Choroid plexus epithelial cell (primary cell): Measurements from ENCODE around the genes USP6NL and NUDT5.

- RRBS, result 7% methylated on average over 9 of the region's 26 CpGs
Measured at GRCh38 chr10:10798088-10799168, 219.2 kb upstream of the CELF2 start.

- RRBS, result no CpG with 5 or more reads among the region's 16 CpGs
Measured at GRCh38 chr10:11179156-11180211, 161.8 kb downstream of the CELF2 start.

GRCh38 chr10:11191281-11191711 is 173.6 kb downstream of the CELF2 start:
- RRBS, result no CpG with 5 or more reads among the region's 7 CpGs

DNA sequence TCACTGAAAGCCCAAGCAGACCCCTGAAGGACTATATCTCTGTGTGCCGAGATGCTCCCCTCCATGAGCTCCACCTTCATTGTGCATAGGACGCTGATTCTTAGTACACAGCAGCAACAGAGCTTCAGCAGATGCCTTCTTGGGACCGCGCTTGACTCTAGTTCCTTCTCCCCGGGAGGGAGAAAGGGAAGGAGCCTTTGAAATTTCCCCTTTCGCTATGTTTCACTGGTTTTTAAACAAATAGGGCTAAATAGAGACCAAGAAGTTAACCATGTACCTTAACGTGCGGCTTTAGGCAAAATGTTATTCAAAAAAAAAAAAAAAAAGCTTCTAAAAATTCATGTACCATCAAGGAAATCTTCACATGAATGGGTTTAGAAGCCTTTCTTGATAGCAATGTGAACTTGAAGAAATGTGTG is 225.4 kb downstream of the CELF2 start:
- RRBS, result no CpG with 5 or more reads among the region's 8 CpGs

DNA sequence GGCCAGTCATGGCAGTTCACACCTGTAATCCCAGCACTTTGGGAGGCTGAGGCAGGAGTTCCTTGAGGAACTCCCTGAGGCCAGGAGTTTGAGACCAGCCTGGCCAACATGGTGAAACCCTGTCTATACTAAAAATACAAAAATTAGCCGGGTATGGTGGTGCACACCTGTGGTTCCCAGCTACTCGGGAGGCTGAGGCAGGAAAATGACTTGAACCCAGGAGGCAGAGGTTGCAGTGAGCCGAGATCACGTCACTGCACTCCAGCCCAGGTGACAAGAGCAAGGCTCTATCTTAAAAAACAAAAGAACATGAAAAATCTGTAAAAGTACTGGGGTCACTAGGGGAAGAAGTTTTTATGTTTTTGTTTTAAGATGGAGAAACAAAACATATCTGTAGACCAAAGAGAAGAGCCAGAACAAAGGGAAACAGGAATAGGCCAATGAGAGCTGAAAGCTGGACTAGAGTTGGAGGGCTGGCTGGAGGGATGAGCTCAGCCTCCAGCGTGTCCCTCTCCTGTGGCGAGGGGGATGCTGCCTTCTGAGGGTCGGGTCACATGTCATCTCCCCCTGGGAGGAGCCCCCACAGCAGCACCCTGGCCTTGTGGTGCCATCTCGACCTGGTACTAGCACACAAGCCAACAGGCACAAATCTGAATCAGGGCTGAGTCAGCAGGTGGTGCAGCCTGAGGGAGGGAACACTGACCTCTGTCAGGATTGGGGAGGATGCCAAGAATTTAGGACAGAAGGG is 280.2 kb downstream of the CELF2 start:
- RRBS, result no CpG with 5 or more reads among the region's 8 CpGs

DNA sequence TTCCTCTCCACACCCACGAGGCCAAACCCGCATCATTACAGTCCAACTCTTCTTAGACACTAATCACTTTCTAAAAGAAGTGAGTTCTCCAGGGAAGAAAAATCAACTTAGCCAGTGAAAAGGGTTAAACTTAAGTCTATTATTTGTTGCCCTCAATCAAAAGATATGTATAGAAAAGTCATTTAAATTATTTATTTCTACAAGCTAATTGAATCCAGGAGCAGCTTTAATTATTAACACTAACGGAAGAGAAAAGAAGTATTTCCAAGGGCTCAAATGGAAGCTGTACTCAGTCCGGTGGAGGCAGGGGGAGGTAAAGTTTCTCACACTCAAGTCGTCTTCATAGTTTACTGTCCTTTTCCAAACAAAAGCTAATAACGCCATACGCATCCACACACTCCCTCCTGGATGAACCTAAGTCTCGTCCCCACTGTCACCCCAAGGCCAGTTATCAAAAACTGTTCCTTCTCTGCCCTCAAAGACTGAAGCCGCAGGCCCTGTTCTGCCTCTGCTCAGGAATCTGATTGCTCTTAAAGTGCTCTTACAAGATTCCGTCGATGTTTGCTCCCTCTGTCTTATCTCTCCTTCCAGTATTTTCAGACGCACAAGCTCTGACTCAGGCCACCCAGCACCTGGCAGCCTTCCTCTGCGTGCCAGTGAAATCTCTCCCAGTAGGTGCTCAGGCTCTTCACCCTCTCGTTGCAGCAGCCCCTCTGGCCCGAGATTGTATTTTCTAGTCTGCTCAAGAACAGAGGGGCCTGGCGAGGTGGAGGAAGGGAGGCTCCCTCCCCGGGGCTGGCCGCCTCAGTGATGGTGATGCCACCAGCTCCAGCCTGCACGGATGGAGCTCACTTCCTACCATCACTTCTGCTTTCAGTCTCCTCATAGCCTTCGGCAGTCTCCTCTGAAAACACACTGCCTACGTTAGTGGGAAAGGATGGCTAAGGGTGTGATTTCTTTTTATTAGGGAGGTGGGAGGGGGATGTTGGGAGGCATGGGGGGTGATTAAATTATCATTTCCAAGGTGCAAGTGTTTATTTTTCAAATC is 276.4 kb downstream of the USP6NL start:
- RRBS, result no CpG with 5 or more reads among the region's 21 CpGs

DNA sequence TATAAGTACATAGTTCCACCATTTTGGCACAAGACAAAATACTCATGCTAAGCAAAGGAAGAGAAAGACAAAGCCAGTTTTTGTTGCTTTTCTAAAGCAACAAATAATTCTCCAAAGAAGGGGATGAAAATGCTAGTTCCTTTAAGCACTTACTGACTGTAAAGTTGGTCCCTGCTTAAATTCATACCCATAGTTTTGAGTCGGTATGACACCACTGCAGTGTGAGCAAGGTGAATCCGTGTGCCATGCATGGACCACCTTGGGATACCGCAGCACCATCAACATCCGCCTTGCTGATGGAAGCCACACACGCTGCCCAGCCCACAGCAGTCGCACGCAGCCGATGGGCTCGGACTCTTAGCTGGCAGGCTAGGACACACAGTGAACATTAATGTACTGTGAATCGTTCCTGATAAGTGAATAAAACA is 275.6 kb downstream of the USP6NL start:
- RRBS, result no CpG with 5 or more reads among the region's 10 CpGs

GRCh38 chr10:11336458-11337212 is 274.8 kb downstream of the USP6NL start:
- RRBS, result no CpG with 5 or more reads among the region's 12 CpGs

DNA sequence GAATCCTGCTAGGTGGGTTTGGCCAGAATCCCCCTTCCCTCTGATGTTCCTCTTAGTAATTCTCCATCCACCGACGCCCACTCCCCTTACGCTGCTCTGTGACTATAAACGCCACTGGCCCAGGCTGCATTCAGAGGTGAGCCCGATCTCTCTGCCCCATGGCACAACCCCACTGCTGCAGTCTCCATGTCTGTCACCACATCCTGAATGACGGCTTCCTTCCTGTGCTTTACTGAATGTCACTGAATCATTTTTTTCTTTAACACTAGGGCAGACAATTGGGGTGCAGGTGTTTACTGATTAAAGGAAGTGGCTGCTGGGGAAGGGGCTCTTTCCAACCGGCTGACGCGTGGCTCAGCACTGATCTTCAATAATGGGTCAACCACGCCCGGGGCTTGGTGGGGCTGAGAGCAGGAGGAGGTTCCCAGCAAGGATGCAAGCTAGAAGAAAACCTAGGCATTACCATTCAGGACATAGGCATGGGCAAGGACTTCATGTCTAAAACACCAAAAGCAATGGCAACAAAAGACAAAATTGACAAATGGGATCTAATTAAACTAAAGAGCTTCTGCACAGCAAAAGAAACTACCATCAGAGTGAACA is 208.3 kb downstream of the USP6NL start:
- RRBS, result 80% methylated on average over 2 of the region's 11 CpGs

GRCh38 chr10:11610746-11611721 is at the start of gene USP6NL:
Gene USP6NL, minus strand, starts transcription at chr10:11611650.
- RRBS, result 2% methylated on average over 60 of the region's 110 CpGs

GRCh38 chr10:11625078-11625465 is 13.6 kb upstream of the USP6NL start:
- RRBS, result no CpG with 5 or more reads among the region's 4 CpGs

- RRBS, result no CpG with 5 or more reads among the region's 18 CpGs
Measured at GRCh38 chr10:11736771-11737204, 5.4 kb upstream of the ECHDC3 start.

DNA sequence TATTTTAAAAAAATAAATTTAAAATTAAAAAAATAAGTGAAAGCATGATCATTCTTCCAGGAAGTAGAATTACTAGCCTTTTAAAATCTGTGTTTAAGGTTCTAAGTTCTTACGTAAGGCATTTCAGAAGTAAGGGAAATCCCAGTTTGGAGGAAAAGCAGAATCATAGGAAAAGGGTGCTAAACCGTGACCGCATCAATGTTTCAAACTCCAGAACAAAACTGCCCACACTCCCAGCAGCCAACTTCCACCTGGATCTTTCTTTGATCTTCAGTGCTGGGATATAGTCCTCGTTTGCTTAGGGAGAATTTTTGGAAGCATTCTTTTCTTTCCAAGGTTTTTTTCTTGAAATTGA is 8.8 kb downstream of the PROSER2 start:
- RRBS, result no CpG with 5 or more reads among the region's 4 CpGs

DNA sequence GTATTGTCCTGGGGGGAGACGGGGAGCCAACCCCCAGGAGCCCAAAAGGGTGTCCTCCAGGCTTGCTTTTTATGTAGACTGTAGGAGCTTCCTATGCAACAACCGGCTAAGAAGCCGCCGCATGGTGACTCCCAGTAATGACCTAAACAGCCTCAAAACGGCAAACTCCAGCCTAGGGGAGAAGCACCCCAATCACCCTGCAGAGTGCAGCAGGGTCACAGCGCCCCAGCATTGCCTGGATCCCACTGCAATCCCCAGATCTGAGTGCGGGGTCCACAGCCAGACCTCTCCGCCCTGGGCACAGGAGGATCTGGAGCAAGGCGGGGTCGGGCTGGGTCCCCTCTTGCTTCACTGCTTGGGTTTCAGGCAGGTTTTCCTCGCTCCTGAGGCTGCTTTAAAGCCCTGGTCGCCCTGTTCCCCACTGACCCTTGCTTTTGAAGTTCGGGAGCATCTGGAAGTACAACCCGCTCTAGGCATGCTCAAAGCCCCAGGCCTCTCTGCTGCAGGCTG is 52.1 kb downstream of the PROSER2 start:
- RRBS, result no CpG with 5 or more reads among the region's 14 CpGs

- RRBS, result no CpG with 5 or more reads among the region's 6 CpGs
Measured at GRCh38 chr10:12035089-12035473, 7.5 kb downstream of the UPF2 start.

DNA sequence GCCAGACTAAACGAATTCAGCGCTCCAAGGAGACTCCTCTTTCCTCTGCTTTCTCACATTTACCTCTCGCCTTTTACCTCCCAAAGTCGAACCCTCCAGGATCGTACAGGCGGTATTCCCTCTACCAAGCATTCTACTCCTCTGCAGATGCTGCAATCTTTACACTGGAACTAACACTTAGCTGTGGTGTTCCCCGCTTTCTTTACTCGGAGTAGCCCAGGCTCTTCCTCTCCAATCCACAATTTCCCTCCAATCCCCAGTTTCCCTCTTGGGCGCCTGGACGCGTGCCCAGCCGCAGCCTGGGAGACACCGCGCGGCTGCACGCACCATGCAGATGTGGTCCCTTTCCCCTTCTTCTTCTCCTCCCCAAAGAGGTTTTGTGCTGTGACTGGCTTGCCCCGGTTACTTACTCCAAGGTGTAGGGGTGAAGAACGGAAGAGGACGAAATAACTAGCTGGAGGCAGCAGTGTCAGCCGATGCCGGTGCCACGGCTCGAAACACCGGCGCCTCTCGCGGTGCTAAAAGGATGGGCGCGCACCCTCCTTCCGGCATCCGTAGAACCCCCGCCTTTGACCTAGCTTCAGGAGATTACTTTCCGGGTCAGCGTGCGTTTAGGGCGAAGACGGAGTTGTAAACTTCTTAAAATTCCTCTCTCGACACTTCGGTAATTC is at the start of gene NUDT5:
NUDT5 (minus strand) TSS at position 532 of the 671 bp plus-strand sequence.
- RRBS, result 2% methylated on average over 11 of the region's 39 CpGs

DNA sequence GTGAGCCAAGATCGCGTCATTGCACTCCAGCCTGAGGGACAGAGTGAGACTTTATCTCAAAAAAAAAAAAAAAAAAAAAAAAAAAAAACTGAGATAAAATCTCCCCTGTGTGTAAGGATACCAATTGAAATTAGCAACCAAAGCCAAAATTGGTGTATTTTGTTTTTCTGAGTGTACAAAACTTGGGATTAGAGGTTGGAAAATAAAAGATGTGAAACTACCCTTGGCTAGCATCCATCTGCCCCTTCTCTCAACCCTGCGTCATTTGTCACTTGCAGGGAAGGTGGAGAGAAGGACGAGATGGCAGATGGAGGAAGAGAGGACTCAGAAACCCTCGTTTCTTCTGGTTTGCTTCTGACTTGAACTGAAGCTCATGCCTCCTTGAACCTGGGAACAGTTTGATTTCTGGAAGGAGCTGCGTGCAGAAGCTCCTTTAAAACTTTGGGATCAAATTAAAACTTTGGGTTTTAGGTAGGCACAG is 16.1 kb upstream of the CAMK1D start:
- RRBS, result no CpG with 5 or more reads among the region's 6 CpGs

GRCh38 chr10:12350132-12351318 is 1.2 kb downstream of the CAMK1D start:
- RRBS, result 1% methylated on average over 17 of the region's 61 CpGs

DNA sequence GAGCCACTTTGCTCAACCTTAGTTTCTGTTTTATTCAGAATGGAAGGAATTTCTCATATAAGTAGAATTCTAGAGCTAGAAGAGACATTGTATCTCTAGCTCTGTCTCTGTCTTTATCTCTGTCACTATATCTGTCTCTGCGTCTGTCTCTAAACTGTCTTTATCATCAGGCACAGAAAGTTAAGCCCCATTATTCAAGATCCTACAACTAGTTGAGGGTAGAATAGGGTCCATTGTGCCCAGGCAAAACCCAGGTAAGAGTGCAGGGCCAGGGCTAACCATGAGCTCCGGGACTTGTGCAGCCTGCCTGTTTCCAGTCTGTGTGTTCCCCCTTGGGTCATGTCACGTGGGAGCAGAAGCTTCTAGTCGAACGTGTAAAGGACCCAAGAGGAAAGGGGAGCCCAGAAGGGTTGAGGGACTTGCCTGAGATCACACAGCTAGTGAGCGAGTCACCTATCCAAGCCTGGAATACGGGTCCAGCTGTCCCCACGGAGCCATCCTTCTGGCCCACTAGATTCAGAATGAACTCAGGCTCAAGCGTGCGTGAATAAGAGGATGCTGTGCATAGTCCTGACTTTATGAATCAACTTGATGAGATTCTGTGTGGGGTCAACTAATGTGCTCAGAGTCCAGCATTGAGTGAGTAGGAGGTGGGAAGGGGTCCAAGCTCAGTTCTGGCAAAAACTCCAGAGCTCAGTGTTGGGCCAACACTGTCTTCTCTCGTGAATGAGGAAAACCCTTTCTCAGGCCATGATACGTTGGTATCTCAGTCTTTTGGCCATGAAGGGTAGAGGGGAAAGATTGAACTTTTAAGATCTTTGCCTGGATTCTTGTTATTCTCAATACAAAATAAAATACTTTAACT is 41.2 kb downstream of the CAMK1D start:
- RRBS, result no CpG with 5 or more reads among the region's 12 CpGs

DNA sequence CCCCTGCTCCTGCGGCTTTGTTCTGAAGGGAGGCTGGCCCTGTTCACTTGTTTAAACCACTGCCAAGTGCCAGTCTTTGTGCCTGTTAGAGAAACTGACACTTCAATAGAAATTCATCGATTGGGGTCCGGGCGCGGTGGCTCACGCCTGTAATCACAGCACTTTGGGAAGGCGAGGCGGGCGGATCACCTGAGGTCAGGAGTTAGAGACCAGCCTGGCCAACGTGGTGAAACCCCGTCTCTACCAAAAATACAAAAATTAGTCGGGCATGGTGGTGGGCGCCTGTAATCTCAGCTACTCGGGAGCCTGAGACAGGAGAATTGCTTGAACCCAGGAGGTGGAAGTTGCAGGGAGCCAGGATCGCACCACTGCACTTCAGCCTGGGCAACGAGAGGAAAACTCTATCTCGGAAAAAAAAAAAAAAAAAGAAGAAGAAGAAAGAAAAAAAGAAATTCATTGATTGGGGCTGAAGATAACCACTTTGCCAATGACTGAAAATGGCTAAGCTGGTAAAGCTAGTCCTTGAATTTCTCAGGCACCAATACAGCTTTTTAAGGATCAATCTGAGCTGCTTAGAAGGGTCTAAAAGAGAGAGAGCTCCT is 210.9 kb downstream of the CAMK1D start:
- RRBS, result no CpG with 5 or more reads among the region's 17 CpGs